Retinal pigment epithelial cell (primary cell): ENCODE measurements around a stretch of chr21.

DNA sequence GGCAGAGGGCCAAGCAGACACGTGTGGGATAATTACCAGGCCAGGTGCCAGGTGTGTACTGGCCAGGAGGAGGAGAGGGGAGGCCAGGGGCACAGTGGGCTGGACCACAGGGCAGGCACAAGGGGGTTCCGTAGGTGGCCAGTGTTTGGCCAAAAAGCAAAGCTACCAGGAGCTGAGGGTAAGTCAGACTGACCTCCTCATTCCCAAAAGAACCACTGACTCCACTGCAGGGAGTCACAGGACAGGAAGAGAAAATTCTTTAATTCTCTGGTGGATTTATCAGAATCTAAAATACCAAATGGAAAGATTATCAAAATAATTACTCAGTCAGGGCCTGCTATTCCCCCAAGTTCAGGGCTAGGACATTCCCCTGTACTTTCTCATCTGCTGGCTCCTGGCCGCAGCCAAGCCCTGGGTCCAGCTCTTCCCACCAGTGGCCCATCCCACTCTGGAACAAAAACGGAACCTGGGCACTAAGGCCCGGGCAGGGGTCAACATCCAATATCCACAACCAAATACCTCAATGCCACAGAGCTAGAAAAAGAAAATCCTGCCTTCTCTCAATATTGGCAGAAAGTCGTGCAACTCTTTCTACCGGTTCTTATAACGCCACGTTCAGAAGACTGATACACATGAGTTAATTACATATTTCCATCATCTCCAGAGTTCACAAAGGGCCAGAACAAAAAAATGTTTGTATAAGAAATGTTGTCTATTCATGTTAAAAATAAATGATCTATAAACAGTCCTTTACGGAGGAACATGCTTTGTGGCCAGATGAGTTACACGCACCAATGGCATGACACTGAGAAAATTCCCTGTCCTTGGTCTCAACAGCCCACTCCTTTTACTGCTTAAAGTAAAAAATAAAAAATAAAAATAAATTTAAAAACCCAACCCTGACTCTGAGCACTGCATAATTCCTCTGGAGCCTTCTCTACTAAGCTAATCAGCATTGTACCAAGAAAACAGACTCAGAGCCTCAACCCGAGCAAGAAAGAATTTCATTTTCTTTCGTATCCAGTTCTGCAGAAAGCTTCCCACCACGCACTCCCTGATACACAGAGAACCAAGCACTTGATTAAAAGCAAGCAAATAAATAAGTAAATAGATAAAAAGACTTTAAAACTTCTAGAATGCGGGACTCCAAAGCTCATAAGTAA lies 29.6 kb downstream of the C2CD2 start:
- RRBS: 100% methylated on average over 2 of the region's 15 CpGs

DNA sequence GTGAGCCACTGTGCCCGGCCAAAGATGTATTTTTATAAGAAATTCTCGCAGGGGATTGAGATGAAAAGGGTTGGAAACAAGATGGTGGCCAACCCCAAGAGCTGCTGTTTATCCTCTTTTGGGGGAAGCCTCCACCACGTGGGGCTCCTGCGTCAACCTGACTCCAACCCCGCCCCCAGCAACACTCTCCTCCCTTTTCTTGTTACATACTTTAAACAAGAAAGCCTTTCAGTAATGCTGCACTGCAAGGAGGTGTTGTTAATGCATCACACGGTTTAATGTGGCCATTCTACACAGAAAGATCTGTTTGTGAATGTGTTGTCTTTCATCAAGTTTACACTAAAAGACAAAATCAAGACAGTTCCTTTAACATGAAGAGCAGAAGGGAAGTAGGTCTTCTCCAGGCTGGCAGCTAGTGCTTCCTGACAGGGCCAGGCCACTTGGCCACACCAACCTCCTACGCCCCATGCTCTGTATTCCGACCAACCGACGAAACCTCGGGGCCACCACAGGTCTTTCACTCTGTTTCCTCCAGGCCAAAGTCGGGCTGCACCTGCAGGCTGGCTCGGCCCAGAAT lies 26.0 kb downstream of the C2CD2 start:
- RRBS: no CpG with 5 or more reads among the region's 13 CpGs

DNA sequence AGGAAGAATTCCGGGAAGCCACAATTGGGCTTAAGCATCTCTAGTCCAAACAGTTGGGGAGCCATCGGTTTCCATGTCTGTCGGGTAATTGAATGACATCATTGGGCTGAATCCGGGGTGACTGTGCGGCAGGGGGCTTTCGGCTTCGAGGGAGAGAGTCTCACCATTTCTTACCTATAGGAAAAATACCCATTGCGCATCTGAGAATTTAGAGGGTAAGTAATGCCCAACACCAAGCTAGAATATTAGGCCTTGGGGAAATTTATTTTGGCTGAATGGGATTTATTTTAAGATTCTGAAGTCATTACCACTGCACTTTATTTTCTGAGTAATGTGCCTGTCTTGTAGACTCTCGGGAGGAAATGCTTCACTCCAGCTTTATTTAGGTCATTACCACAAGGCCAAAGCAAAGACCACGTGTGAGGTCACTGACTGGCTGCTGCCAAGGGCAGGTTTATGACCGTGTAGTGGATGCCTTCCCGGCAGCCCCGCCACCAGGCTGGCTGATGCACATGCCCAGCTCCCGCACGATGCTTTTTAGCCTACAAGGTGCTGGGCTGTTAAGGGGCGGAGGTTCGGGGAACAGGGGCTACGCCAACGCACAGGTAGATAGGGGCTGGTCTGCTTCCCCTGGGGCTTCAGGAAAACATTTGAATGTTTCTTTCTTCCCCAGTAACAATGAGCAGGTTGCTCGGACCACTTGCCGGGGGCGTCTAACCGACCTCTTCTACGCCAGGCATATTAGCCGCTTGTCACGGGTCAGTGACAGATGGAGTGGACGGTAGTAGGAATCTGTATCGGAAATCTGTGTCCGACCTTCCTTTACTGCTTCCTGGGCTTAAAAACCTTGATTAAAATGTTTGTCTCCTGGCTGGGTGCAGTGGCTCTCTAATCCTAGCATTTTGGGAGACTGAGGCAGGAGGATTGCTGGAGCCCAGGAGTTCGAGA lies 22.9 kb upstream of the UMODL1 start:
- RRBS: 93% methylated on average over 3 of the region's 30 CpGs

DNA sequence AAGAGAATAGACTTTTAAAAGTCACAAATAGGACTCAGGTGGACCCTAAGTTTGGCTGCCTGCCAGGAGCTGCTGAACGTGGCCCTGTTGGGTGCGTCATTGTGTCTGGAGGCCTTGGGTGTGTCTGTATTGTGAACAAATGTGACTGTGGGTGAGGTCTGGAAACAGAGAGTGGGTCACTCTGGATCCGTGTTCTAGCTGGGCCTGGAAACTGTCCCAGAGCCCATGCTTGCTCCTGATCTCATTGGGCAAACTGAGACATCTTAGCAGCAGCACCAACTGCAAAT lies 47.6 kb upstream of the ABCG1 start:
- RRBS: no CpG with 5 or more reads among the region's 3 CpGs

GRCh38 chr21:42247272-42248032 lies 28.5 kb downstream of the ABCG1 start:
- RRBS: no CpG with 5 or more reads among the region's 13 CpGs

GRCh38 chr21:42298090-42298974 lies 16.9 kb downstream of the TFF3 start:
- RRBS: no CpG with 5 or more reads among the region's 11 CpGs

GRCh38 chr21:42313550-42314244 lies 1.5 kb downstream of the TFF3 start:
- RRBS: no CpG with 5 or more reads among the region's 19 CpGs

- RRBS: no CpG with 5 or more reads among the region's 14 CpGs
These were observed 14.8 kb downstream of the TFF2 start for GRCh38 chr21:42335882-42336575.

DNA sequence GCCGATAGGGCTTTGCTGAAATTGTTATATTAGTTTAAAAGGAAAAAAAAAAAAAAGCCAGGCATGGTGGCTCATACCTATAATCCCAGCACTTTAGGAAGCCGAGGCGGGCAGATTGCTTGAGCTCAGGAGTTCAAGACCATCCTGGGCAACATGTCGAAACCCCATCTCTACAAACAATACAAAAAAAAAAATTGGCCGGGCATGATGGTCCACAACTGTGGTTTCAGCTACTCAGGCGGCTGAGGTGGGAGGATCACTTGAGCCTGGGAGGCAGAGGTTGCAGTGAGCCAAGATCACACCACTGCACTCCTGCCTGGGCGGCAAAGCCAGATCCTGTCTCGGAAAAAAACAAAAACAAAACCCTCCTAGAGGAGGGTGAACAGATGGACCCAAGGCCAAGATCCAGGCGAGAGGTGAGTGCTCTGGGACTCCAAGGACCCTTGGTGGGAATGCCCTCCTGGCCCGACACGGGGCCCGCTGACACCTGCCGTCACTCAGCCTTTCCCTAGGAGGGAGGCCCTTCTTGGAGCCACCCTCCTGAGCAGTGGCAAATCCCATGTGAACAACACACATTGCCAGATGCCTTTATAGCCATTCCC lies 503 bp downstream of the TFF2 start:
- RRBS: no CpG with 5 or more reads among the region's 13 CpGs

GRCh38 chr21:42363083-42363836 lies 3.1 kb downstream of the TFF1 start:
- RRBS: no CpG with 5 or more reads among the region's 15 CpGs

- RRBS: no CpG with 5 or more reads among the region's 34 CpGs
These were observed 9.9 kb upstream of the TFF1 start for GRCh38 chr21:42375994-42376914.

DNA sequence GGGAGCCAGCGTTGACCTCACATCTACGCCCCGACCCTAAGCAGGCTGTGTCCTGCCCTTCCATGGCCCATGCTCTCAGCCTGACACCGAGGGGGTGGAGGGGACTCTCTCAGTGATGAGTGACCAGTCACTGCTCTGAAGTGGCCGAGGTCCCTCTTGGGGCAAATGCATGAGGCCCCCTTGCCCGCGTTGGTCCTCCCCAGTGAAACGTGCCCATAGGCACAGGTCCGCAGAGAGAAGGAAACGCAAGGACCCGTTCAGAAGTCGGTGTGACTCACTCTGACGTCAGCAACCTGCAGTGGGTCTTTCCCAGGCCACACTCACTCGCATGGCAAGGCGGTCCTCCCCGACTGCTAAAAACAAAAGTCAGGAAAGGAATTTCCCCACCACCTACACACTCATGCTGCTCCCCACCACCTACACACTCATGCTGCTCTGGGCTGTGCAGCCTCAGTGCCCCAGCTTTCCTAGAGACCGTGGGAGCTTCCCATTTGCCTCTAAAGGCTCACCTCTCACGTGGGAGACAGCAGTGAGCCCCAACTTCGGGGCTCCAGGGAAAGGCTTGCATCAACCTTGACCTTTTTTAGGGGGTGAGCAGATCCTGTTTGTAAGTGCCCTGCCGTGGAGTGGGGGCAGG lies 11.4 kb downstream of the UBASH3A start:
- RRBS: no CpG with 5 or more reads among the region's 20 CpGs

DNA sequence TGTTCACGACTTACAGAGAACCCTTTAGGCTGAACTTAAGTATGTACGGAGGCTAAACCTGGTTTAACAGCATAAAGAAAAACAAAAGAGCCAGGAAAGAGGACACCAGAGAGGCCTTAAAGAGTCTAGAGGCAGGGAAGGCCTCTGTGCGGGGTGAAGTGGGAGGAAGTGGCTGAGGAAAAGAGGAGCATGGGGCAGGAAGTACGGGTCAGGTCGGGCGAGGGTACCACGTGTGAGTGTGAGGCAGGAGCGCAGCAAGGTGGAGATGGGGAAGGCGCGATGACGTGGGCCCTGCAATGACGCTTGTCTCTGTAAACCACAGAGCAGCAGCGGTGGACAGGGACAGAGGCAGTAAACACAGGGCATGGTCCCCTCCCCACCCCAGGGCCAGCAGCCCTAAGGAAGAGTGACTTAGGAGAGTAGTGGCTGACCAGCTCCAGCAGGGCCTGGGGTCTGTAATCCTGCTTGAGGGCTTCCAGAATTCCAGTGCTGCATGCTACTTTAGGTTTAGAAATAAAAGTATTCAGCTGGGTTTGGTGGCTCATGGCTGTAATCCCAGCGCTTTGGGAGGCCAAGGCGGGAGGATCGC lies 31.8 kb downstream of the RSPH1 start:
- RRBS: no CpG with 5 or more reads among the region's 16 CpGs

DNA sequence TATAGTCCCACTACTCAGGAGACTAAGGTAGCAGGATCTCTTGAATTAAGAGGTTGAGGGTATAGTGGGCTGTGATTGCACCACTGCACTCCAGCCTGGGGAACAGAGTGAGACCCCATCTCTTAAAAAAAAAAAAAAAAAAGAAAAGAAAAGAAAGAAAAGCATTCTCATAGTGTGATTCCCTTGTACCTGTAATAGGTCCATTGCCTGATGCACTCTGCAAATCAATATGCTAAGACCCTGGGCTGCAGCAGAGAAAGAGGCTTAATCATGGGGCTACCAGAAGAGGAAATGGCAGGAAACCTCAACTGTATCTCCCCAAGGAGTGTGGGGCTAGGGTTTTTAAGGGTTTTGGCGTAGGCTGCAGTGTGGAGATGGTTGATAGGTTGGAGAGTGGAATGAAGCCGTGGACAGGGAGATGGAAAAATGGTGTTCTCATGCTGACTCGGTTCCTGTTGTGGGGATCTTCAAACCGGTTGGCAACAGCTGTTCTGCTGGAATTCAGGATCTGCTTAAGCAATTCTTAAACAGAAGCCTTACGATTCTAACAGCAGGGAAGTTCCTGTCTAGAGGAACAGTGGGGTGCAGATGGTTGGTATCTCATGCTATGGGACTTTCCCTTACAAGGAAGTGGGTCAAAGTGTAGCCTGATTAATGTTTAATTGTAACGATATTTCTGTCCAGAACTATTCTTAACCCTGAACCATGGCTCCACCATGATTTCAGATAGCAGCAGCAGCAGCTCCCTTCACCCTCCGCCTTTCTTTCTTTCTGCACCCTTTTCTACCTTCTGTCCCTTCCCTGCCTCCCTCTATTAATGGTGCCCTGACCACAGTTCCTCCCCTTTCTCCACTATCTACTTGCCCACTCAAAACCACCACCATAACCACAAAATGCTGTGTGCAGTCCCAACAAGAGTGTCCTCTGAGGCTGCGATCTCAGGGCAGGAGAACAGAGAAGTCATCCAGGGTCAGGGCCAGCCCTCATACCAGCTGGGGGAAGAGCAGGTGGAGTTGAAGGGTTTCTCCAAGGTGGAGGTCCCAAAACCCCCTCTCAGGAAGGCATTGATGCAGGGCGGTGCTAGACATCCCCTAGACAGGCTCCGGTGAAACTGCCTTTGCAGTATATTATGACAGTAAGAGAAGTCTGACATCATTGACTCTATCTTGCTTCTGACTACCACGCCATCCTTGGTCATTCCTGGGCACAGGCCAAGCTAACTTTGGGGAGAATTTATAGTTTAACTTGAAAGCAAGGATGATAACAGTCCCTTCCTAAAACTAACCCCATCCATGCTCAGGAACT lies 30.8 kb downstream of the RSPH1 start:
- RRBS: no CpG with 5 or more reads among the region's 11 CpGs

GRCh38 chr21:42477133-42477675 lies 18.8 kb downstream of the RSPH1 start:
- RRBS: no CpG with 5 or more reads among the region's 8 CpGs

GRCh38 chr21:42517964-42518877 lies 4.6 kb downstream of the SLC37A1 start:
- RRBS: no CpG with 5 or more reads among the region's 18 CpGs

- RRBS: no CpG with 5 or more reads among the region's 14 CpGs
These were observed 38.6 kb upstream of the PDE9A start for GRCh38 chr21:42614769-42615281.

- RRBS: no CpG with 5 or more reads among the region's 8 CpGs
These were observed 36.2 kb downstream of the PDE9A start for GRCh38 chr21:42689603-42689940.

- RRBS: no CpG with 5 or more reads among the region's 44 CpGs
These were observed 97.7 kb downstream of the WDR4 start for GRCh38 chr21:42781189-42782477.

GRCh38 chr21:42864639-42865338 lies 14.6 kb downstream of the WDR4 start:
- RRBS: no CpG with 5 or more reads among the region's 16 CpGs